Pulmonary artery (tissue), 1 donor: ENCODE data around the genes FOXK1 and RBAK.

DNA sequence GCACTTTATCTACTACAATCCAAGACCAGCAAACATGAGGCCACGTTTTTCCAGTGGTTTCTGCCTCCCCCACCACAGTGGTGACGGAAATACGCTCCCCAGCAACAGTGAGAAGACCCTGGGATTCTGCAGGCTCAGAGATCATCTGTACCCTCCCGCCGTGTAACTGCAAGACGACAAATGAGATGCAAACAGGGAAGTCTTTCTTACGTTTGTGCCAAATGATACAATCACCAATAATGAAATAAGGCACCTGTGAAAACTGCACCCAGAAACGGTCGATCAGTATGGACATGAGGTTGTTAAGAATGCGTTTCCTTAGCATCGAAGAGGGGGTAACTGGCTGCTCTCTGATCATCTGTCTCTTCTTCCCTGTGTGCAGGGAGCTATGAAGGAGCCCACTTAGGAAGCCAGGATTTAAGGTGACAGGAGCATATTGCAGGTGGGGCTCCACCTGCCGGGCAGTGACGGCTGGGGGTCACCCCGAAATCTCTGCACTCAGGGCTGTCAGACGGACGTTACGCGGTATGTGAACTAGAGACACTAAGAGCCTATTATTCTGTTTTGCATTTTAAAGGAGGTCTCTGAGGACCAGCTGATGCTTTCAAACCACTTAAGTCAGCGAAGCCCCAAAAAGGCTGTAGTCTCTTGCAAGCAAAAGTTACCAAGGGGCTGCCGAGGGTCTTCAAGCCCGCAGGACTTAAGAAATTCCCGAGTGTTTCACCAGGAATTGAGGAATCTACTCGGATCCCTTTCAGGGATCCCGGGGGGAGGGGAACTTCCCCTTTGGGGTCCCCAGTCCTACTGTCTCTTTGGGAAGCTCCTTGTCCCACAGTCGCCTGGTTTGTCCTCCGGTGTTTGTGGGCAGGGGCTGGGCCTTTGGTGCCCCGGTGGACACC, 64.4 kb downstream of the CARD11 start:
- PRO-cap, result no peak

- PRO-cap, result no peak
Measured at GRCh38 chr7:3028022-3028779, 15.5 kb downstream of the CARD11 start.

- PRO-cap, result no peak
Measured at GRCh38 chr7:3410704-3411429, 109.8 kb downstream of the SDK1 start.

DNA sequence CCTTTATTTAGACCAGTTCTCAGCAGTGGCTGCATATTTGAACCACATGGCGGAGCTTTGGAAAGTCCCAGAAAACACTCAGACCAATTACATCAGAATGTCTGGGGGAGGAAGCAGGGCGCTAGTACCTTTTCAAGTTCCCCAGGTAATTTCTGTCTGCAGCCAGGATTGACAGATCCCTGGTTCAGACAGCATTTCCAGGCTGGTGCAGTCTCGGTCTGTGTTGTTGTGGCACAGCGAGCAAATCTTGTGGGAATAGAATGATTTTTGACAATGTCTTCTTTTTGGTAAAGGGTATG, 561.1 kb downstream of the SDK1 start:
- PRO-cap, result unidirectional peak, plus-strand start at position 95 of the sequence

- PRO-cap, result no peak
Measured at GRCh38 chr7:4434052-4434727, 247.9 kb upstream of the FOXK1 start.

- PRO-cap, result bidirectional peak, plus-strand start at chr7:4682315, minus-strand start at chr7:4682098
Measured at GRCh38 chr7:4681863-4683098, at the start of gene FOXK1. FOXK1 (plus strand) TSS chr7:4682295.

- PRO-cap, result no peak
Measured at GRCh38 chr7:4683099-4683665, 1.1 kb downstream of the FOXK1 start.

- PRO-cap, result no peak
Measured at GRCh38 chr7:4725891-4726037, 43.7 kb downstream of the FOXK1 start.

GRCh38 chr7:4766467-4767486, 8.6 kb upstream of the AP5Z1 start:
- PRO-cap, result no peak

DNA sequence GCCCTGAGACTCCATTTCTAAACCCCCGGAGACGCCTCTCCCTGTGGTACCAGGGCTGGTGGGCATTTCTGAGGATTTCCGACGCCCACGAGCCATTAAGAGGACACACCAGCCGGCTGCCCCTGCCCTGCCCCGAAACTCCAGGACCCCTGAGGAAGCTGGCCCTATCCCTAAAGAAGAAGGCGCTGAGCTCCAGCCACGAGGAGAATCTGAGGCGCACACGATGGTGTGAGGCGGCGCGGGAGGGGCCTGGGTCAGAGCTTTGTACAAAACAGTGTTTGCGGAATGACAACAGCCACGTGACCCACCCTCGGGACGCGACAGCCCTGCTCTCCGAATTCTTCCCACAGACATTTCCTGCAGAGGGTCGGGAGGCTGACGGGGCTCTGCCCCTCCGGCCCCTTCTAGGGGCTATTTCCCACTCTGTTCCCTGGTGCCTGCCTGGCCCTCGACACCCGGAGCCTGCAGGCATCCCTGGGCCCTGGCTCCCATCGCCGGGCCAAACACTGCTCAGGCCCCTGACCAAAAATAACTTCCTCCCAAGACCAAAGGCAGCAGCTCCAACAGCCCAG, 42.4 kb downstream of the PAPOLB start:
- PRO-cap, result no peak

- PRO-cap, result no peak
Measured at GRCh38 chr7:4998362-4999228, 39.6 kb upstream of the MMD2 start.

- PRO-cap, result bidirectional peak, plus-strand start at chr7:5045928, minus-strand start at chr7:5045795
Measured at GRCh38 chr7:5045484-5046069, at the start of gene RBAK. RBAK (plus strand) TSS chr7:5045860.

GRCh38 chr7:5121176-5121506, 68.9 kb upstream of the WIPI2 start:
- PRO-cap, result no peak

GRCh38 chr7:5177073-5177563, 12.9 kb upstream of the WIPI2 start:
- PRO-cap, result no peak

- PRO-cap, result no peak
Measured at GRCh38 chr7:5203072-5203464, 13.0 kb downstream of the WIPI2 start.

- PRO-cap, result no peak
Measured at GRCh38 chr7:5212433-5212972, 22.5 kb downstream of the WIPI2 start.

DNA sequence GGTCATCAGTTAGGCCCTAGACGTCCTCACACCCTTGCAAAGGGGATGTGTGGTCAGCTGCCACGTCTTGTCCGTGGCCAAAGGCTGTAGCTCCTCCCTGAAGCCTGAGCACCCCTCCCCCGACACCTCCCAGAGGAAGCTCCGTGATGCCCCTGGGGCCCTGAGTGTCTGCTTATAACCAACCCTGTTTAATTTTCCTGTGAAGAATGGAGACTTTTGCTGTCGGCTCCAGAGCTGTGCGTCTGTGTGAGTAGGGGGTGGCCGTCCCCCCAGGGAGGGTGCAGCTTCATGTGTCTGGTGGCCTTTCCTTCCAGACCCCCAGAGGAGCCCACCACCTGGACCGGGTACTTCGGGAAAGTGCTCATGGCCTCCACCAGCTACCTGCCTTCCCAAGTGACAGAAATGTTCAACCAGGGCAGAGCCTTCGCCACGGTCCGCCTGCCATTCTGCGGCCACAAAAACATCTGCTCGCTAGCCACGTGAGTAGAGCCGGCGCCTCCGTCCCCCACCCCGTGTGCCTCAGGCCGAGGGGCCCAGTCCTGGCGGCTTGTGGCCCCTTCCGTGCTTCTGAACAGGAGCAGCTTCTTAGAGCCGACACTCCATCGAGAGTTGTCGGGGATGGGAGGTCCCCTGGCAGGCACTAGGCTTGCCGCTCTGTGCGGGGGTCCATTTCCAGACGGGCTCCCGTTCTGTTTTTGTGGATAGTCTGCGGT, 37.0 kb downstream of the WIPI2 start:
- PRO-cap, result no peak

DNA sequence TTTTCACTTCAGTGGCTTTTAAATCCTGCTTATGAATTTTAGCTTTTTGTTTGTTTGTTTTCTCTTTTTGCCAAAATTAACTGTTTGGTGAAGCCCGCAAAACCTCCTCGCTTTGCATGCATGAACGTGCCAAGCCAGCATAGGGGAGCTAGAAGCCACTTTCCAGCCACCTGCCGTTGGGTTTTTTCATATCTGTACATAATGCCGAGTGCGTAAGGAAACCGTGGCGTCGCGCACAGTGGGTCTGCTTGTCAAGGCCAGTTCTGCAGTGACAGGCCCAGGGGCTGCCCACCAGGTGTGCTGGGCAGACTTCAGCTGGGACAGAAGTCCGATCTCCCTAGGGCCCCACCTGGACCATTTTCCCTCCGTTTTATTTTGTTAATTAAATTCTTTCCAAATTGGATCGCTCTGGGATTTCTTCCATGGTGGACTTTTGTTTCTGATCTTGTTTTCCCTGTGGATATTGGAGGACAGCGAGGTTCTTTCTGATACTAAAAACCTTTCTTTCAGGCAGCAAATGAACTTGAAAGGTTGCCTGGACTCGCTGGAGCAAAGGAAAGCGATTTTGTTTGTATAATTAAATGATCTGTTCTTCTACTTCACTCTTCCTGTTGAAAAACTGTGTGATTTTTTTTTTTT, 41.2 kb downstream of the WIPI2 start:
- PRO-cap, result no peak

DNA sequence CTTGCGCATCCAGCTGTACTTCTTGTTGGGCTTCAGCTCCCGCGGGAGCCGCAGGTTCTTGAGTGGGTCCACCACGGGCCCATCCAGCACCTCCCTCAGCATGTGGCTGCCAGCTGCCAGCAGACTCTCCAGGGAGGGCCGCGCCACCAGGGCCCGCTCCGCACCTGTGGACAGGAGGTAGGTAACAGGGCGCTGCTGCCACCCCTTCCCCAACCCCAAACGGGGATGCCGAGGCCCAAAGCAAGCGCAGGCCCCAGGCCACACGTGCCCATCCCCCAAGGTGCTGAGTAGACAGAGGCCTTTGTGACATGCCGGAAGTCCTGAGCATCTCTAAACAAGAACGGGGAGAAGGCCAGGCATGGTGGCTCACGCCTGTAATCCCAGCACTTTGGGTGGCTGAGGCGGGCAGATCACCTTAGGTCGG, 61.0 kb downstream of the TNRC18 start:
- PRO-cap, result no peak

- PRO-cap, result no peak
Measured at GRCh38 chr7:5370268-5371255, 53.1 kb downstream of the TNRC18 start.